Lower leg skin (tissue), 2 donors: Measurements from ENCODE around the gene KCNQ4.

DNA sequence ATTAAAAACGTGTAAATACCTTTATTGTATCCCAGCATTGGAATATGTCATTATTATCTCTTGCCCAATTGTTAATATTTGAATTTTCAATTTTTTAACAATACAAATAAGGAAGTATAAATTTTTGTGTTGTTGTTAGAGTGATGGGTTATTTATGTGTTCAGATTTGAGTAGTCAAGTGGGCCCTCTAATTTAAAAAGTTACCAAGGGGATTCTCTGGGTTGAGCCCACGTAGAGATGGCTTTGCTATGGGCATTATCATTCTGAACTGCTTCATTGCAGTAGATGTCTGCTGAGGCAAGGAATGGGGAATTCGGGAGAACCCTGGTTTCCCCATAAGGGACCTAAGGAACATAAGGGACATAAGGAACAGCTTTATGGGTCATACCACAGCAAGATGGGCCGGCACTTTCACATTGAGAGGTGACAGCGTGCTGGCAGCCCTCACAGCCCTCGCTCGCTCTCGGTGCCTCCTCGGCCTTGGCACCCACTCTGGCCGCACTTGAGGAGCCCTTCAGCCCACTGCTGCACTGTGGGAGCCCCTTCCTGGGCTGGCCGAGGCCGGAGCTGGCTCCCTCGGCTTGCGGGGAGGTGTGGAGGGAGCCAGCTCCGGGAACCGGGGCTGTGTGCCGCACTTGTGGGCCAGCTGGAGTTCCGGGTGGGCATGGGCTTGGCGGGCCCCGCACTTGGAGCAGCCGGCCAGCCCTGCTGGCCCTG lies 13.9 kb downstream of the SMAP2 start:
- PRO-cap, result no peak
- RAMPAGE, long total RNA, 2 experiments, result no peak in any of the 2 experiments

DNA sequence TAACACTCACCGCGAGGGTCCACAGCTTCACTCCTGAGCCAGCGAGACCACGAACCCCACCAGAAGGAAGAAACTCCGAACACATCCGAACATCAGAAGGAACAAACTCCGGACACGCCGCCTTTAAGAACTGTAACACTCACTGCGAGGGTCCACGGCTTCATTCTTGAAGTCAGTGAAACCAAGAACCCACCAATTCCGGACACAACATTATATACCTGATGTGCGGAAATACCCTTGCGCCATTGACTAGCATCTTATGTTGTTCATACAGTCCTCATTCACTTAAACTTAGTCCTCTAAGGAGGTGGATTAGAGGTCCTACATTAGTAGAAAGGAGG lies 15.4 kb downstream of the SMAP2 start:
- PRO-cap, result no peak
- RAMPAGE, long total RNA, 2 experiments, result no peak in any of the 2 experiments

GRCh38 chr1:40389811-40390532 lies 16.4 kb downstream of the SMAP2 start:
- PRO-cap, result no peak
- RAMPAGE, long total RNA, 2 experiments, result no peak in any of the 2 experiments

DNA sequence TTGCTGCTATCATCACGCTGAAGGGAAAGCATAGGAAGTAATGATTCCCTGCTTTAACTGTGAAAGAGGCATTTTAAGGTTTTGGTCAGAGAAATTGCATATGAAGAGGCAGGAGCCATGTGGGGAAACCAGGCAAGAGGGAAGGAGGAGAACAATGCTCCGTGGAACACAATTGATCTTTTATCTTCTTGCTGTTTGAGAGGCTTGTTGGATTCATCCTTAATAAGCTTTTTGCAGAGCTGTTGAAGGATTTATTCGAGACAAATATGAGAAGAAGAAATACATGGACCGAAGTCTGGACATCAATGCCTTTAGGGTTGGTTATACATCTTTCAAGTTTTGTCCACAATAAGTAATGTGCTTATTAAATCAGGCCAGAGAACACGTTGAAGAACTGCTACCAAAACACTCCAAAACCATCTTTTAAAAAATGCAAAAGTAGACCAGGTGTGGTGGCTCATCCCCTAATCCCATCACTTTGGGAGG lies 36.0 kb downstream of the SMAP2 start:
- PRO-cap, result no peak
- RAMPAGE, long total RNA, 2 experiments, result no peak in any of the 2 experiments

- PRO-cap, result no peak
- RAMPAGE, long total RNA, 2 experiments, result no peak in any of the 2 experiments
Measured at GRCh38 chr1:40415907-40416582, 34.2 kb upstream of the ZFP69B start.

- PRO-cap, result no peak
- RAMPAGE, long total RNA, 2 experiments, result no peak in any of the 2 experiments
Measured at GRCh38 chr1:40417450-40417649, 32.9 kb upstream of the ZFP69B start.

GRCh38 chr1:40421801-40422288 lies 28.4 kb upstream of the ZFP69B start:
- PRO-cap, result no peak
- RAMPAGE, long total RNA, 2 experiments, result no peak in any of the 2 experiments

GRCh38 chr1:40708531-40709917 lies 17.5 kb downstream of the NFYC start:
- PRO-cap, result bidirectional peak, plus-strand start at chr1:40709333, minus-strand start at chr1:40709180
- RAMPAGE, long total RNA, 2 experiments, result no peak in any of the 2 experiments

DNA sequence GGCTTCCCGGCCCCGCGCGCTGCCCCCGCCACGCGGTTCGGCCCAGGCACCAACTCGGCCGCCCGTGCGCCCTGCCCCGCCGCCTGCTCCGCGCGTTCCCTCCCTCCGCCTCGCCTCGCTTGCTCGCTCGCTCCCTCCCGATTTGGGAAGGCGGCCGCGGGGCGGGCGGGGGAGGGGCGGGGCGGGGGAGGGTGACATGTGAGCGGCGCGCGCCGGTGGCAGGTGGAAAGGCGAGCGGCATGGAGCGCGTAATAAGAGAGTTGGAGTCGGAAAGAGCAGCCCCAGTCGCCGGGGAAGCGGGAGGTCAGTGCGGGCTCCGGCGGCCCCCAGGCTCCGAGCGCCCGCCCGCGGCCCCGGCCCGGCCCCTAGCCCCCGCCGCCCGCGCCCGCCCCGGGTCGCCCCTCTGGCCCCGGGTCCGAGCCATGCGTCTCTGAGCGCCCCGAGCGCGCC lies at the start of gene KCNQ4:
Gene KCNQ4 (plus strand): TSS at position 194 of the 450 bp plus-strand sequence.
- PRO-cap, result bidirectional peak, plus-strand start at position 201 of the sequence, minus-strand start at position 121 of the sequence
- RAMPAGE, long total RNA, 2 experiments, result no peak in any of the 2 experiments

GRCh38 chr1:40797219-40798134 lies 13.9 kb downstream of the KCNQ4 start:
- PRO-cap, result no peak
- RAMPAGE, long total RNA, 2 experiments, result no peak in any of the 2 experiments

DNA sequence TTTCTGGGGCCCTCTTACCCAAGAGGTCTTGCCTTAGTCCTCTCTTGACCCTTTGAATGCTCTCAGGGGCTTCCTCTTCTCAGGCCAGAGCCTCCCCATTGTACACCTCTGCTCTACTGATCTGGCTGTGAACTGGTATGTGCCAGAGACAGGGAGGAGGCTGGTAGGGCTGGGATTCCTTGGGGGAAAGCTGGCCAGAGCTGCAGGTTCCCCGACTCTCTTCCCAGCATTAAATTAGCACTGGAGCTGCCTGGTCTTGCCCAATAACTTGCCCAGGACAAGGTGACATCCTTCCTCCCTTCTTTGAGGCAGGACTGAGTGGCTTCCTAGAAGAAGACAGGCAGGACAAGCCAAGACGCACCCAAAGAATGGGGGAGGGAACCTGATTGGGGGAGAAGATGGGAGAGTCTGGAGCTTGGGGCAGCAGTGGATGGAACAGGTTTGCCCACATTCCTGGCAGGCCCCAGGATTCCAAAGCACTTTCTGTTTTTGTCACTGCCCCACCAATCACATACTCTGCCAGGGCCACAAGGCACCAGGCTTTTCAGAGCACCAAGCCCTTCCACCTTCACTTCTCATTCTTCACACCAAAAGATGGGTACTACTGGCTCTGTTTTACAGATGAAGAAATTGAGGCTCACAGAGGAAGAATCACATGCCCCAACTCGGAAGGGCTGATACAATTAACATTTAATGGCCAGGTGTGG lies 37.3 kb upstream of the CITED4 start:
- PRO-cap, result bidirectional peak, plus-strand start at position 329 of the sequence, minus-strand start at position 231 of the sequence
- RAMPAGE, long total RNA, 2 experiments, result no peak in any of the 2 experiments

DNA sequence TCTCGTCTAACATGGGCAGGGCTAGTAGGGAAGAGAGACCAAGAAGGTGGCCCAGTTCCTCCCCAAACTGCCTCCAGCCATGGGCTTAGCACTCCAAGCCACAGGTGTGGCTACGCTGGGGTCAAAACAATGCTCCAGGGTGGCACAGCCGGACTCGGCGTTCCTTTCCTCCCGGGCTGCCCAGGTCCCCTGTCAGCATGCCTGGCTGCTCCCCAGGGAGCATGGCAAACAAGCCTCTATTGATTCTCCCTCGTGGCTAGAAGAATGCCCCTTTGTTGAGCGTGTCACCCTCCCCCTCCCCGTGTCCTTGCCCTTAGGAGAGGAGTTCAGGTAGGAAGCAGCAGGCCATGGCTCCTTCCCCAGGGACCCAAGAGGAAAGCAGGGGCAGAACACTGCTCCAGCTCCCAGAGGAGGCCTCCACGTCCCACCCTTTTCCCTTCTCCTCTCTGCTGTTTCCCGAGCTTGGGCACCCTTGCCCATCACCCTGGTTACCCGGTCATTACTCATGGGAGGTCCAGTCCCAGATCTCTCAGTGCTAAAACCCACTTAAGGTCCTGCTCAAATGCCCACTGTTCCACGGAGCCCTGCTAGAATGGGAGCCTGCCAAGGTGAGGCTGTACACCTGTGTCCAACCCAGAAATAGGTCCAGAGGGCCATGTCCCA lies 57.4 kb upstream of the CITED4 start:
- PRO-cap, result no peak
- RAMPAGE, long total RNA, 2 experiments, result no peak in any of the 2 experiments

GRCh38 chr1:40984938-40985587 lies 5.6 kb downstream of the CTPS1 start:
- PRO-cap, result no peak
- RAMPAGE, long total RNA, 2 experiments, result no peak in any of the 2 experiments

GRCh38 chr1:41003381-41004258 lies 17.9 kb downstream of the SLFNL1 start:
- PRO-cap, result no peak
- RAMPAGE, long total RNA, 2 experiments, result no peak in any of the 2 experiments

- PRO-cap, result no peak
- RAMPAGE, long total RNA, 2 experiments, result no peak in any of the 2 experiments
Measured at GRCh38 chr1:41163999-41164620, 78.0 kb downstream of the SCMH1 start.

GRCh38 chr1:41241214-41241957 lies 720 bp downstream of the SCMH1 start:
- PRO-cap, result bidirectional peak, plus-strand start at chr1:41241395, minus-strand start at chr1:41241400
- RAMPAGE, long total RNA, 2 experiments, result no peak in any of the 2 experiments

DNA sequence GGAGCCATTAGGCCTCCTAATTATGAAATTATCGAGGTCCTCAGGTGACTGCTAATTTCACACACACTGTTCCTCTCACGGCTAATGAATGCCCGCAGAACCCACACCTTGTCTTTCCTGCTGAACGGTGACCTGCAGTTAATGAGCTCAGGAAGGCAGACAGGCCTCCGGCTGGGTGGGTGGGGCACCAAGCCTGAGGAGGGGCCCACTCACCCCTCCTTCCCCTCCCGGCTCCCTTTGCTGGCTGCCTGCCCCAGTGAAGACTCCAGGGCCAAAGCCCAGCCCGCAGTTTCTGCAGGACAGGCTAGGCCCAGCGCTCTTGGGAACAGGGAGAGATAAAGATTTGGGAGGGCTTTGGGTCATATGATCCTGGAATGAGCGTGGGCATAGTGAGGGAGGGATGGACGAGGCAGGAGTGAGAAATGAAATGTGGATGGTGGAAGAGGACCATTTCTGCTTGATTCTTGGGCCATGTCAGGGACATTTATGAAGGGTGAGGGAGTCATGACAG lies 96.8 kb downstream of the EDN2 start:
- PRO-cap, result no peak
- RAMPAGE, long total RNA, 2 experiments, result no peak in any of the 2 experiments

DNA sequence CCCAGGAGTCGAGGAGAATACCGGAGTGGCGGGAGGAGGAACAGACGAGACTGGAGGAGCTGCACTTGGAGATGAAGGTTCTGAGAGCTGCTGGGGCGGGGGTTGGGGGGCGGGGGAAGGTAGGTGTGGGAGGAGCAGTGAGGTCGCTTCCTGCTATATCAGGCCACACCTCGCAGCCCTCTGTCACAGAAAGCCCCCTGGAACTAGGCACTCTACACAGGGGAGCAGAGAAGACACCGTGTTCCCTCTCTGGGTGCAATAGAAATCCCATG lies 155.6 kb upstream of the EDN2 start:
- PRO-cap, result no peak
- RAMPAGE, long total RNA, 2 experiments, result no peak in any of the 2 experiments

- PRO-cap, result no peak
- RAMPAGE, long total RNA, 2 experiments, result no peak in any of the 2 experiments
Measured at GRCh38 chr1:41901903-41902602, 16.7 kb downstream of the HIVEP3 start.

DNA sequence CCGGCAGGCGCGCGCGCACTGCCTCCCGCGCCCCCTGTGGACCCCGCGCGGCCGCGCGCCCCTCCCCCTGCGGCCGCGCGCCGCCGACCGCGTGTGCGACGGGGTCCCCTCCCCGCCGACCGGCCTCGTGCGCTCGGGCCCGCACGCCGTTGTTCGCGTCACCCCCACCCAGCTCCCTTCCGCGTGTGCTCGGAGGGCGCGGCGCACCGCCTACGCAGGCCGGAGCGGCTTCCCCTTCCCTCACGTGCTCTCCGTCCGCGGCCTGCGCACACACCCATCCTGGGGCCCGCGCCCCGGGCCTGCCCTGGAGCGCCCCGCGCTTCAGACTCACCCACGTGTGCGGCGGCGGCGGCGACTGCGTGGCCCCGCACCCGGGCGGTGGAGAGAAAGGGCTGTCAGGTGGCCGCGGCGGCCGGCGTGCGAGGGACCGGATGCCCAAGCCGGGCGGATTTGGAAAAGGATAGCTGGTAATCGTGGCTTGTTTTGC lies 724 bp downstream of the YBX1 start:
- PRO-cap, result bidirectional peak, plus-strand start at position 277 of the sequence, minus-strand start at position 151 of the sequence
- RAMPAGE, long total RNA, 2 experiments, result no peak in any of the 2 experiments